Osteocyte (in vitro differentiated cells): ENCODE measurements around the genes MYL3 and PTH1R.

- PRO-cap = no peak
These were observed 3.7 kb downstream of the PRSS50 start for GRCh38 chr3:46713872-46714464.

- PRO-cap = no peak
These were observed at the start of gene MYL3 for GRCh38 chr3:46863062-46863852. Gene MYL3 (minus strand): TSS chr3:46863444.

DNA sequence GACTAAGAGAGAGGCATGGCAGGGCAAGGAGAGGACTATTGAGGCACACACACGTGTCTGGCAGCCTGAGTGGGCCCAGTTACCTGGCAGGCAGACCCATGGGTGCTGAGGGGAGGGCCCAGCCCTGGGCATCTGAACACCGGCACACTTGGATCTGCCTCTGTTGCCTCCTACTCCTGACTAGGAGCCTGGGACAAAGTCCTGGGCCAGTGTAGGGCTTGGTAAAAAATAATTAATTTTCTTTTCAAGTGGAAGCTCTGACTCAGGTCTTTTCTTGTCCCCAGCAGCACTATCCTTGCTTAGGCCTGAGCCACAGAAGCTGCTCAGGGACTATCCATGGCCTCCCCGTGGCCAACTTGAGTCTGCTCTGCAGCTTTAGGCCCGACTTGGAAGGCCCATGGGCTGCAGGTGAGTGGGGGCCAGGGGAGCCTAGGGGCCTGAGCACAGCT is at the start of gene PTH1R:
PTH1R (plus strand) TSS at position 286 of the 449 bp plus-strand sequence.
- PRO-cap = no peak

- PRO-cap = no peak
These were observed 31.9 kb downstream of the PTH1R start for GRCh38 chr3:46909340-46909875.

DNA sequence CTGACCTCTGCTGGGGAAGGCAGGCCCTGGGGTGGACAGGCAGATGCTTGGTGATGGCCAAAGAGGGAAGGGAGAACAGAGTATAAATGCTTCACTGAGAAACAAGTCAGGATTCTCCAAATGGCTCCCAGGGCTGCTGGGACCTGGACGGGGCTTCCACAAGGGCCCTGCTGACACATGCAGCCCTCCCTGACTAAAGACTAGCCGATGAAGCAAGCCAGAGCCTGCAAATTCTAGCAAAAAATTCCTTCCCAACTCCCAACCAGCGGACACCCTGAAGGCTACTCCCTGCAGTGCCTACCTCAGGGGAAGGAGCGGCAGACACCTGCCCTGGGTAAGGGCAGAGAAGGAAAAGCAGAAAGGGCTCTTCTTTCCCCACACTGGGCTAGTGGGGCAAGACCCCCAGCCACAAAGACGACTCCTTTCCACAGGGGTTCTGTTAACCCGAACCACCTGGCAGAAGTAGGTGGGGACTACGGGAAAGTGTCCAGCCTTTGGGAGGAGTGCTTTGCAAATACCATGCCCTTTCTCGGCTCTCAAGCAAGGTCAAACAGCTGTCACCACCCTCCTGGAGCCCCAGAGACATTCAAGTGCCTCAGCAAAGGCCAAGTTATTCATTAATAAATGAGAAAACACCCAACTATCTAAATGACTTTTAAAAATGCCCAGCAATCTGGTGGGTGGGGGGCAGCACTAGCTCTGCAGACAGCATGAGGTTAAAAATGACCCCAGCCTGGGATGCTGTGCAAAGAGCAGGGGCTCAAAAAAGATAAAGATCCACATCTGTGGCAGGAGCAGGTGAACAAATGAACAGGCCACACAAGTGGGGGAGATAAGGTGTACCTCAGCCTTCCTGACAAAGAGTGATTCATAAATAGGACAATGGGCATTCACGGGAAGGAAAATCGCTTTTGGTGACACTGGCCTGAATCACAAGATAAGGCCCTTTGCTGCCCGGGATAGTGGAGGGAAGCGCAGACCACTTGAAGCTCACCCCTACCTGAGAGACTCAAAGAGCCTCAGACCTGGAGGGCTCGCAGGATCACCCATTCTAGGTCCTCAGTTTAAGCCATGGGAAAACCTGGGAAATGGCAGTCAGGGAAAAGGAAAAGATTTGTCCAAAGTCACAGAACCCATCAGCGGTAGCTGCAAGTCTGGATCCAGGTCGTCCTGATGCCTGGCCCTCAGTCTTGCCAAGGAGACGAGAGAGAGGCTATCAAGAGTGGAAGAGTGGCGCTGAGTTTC is 33.0 kb downstream of the CCDC12 start:
- PRO-cap = no peak

DNA sequence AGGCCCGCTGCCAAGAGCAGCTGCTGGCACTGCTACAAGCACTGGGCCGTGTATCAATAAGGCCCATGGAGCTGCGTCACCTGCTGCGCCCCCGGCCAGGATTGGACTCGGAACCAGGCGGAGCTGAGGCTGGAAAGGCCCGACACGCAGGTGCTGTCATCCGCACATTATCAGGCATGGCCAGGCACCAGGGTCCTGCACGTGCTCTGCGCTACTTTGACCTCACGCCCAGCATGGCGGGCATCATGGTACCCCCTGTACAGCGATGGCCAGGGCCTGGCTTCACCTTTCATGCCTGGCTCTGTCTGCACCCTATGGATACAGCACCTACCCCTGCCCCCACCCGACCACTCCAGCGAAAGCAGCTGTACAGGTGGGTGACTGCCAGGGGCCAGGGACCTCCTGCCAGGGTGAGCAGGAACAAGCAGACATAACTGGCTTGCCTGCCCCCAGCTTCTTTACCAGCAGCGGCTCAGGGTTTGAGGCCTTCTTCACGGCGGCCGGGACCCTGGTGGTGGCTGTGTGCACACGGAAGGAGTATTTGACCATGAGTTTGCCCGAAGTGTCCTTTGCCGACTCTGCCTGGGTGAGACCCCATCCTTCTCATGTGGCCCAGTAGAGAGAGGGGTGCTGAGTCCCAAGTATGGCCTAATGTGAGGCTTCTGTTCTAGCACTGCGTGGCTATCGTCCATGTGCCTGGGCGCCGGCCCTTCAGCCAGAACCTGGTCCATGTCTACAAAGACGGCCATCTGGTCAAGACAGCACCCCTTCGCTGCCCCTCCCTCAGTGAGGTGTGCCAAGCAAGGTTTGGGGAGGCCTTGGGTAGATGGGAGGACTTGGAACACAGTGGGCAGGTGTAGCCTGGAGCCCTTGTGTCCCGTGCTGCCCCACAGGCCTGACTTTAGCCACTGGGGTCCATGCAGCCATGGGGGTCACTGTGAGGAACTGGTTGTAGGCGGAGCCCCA is 16.1 kb downstream of the NBEAL2 start:
- PRO-cap = no peak

GRCh38 chr3:46997184-46998301 is 18.1 kb downstream of the NBEAL2 start:
- PRO-cap = no peak

DNA sequence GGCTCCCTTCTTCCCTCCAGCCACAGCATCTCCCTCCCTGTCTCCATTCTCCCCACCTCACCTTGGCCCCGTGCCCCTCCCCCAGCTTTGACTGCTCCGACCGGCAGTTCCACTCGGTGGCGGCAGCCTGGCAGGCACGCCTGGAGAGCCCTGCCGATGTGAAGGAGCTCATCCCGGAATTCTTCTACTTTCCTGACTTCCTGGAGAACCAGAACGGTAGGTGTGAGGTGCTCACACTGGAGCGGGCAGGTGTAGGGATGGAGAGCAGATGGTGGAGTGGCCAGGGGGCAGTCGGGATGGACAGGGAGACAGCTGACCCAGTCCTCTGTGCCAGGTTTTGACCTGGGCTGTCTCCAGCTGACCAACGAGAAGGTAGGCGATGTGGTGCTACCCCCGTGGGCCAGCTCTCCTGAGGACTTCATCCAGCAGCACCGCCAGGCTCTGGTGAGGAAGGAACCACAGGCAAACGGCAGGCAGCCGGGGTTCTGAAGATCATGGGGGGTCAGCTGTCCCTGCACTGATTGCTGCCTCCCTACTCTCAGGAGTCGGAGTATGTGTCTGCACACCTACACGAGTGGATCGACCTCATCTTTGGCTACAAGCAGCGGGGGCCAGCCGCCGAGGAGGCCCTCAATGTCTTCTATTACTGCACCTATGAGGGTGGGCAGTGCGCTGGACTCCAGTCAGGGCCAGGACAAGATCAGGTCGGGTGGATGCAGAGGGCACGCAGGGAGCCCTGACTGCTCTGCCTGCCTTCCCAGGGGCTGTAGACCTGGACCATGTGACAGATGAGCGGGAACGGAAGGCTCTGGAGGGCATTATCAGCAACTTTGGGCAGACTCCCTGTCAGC is 26.2 kb downstream of the NBEAL2 start:
- PRO-cap = no peak

DNA sequence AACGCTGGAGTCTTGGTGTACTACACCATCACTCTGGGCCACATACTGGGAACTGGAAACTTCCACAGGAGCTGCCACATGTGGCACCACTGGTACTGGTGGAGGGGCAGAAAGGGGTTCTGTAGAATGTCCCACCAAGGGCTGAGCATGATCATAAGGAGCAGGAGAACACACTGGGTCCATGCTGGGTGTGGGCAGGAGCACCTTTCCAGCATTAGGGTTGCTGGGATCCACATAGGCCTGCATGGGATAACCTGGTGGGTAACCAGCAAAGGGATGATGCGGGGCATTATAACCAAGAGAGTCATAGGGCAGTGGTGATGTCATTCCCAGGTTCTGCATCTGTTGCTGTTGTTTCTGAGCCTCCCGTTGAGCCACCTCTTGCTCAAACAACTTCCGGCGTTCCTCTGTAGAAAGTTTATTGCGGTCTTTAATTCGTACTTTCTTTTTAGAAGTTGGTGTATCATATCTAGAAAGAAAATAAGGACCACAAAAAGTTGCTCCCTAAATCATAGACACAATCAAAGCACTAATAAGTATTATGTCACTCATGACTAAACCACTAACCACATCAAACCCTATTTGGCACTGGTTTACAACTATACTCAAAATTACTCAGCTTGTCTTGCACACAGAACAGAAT is 77.7 kb downstream of the NBEAL2 start:
- PRO-cap = no peak

DNA sequence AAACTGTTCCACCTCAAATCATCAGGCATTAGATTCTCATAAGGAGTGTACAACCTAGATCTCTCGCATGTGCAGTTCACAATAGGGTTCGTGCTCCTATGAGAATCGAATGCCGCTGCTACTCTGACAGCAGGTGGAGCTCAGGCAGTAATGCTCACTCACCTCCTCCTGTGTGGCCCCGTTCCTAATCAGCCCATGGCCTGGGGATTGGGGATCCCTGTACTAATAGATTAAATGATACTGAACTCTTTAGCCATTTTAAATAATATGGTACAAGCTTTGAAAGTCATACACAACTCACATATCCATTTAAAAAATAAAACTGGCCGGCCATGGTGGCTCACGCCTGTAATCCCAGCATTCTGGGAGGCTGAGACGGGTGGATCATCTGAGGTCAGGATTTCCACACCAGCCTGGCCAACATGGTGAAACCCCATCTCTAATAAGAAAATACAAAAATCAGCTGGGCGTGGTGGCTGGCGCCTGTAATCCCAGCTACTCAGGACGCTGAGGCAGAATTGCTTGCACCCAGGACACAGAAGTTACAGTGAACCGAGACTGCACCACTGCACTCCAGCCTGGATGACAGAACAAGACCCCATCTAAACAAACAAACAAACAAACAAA is 76.4 kb downstream of the SETD2 start:
- PRO-cap = no peak

DNA sequence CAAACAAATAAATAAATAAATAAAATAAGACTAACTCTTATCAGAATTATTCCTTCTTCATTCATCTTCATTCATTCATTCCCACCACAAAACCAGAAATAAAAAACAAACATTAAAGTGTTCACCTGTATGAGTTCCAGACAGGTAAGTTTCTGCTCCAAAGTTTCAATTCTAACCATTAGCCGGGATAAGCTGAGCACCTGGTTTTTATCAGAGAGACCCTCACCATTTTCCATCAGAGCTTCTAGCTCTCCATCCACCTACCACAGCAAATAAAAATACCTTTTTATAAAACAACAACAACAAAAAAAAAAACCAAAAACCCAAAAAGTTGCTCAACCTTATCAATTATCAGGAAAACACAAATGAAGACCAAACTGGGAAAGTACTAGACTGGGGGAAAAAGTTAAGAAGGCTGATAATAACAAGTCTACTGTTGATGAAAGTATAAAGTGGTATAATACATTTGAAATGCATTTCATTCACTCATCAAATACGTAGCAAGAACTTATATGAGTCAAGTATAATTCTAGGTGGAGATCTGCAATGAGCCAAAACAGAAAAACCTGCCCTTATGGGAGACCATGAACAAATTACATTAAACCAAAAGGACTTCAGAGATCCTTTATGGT is 75.8 kb downstream of the SETD2 start:
- PRO-cap = no peak

DNA sequence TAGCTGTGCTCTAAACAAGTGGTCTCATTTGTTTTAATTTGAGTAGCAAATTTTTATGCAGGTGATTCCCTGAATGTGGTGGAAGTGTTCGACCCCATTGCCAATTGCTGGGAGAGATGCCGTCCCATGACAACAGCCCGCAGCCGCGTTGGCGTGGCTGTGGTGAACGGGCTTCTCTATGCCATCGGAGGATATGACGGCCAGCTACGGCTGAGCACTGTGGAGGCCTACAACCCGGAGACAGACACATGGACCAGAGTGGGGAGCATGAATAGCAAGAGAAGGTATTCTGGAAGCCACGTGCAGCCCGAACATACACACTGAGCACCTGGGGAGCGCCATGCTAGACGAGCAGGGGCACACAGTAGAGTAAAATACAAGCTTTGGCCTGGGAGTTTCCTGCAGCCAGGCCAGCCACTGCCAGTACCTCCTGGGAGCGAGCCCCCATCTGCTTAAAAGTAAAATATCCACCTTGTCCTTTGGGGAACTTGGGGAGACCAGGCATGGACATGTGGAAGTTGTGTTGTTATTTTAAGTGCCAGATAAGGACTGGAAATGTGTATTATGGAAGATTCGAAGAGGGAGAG is 44.3 kb upstream of the PTPN23 start:
- PRO-cap = no peak

DNA sequence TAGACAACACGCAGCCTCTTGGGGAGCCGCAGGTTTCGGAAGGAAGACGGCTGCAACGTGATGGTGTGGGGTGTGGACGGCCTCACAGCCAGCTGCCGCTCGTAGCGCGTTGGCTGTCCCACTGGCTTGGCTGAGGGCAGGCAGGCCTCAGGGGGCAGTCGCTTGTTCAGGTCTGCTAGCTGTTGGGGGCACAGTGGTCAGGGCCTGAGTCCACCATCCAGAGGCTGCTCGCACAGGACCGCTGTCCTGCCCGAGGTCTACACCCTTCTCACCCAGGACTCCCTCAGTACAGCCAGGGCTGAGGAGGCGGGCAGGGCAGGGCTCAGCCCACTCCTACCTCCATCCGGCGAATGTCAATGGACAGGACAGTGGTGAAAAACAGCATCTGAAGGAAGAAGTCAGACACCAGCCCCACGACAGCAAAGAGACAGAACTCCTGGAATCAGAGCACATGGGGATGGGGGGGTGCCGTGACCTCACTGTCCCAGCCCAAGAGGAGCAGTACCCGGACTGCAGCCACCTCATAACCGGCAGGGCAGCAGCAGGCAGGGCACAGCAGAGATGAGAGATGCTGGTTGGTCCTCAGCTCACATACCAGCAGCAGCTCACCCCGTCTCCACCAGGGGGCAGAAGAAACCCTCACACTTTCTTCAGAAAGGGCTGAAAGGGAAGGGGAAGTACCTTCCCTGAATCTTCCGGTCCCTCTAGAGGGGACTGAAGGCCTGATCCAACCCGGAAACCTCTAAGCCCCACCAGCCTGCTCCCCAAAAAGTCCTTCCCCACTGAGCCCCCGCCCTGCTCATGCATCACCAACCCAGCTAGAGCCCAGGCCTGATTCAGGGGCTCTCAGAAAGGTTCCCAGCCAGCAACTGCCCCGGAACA is 40.0 kb downstream of the PTPN23 start:
- PRO-cap = unidirectional peak, plus-strand start at position 649 of the sequence

- PRO-cap = no peak
These were observed 16.4 kb downstream of the CSPG5 start for GRCh38 chr3:47562275-47562708.

GRCh38 chr3:47662234-47662710 is 83.6 kb upstream of the CSPG5 start:
- PRO-cap = no peak

DNA sequence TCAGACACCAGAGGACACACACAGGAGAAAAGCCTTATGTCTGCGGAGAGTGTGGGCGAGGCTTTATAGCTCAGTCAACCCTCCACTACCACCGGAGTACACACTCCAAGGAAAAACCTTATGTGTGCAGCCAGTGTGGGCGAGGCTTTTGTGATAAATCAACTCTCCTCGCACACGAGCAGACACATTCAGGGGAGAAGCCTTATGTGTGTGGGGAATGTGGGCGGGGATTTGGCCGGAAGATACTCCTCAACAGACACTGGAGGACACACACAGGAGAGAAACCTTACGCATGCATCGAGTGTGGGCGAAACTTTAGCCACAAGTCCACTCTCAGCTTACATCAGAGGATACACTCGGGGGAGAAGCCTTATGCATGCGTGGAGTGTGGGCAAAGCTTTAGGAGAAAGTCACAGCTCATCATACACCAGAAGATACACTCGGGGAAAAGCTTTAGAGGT is 28.4 kb downstream of the ZNF589 start:
- PRO-cap = no peak

DNA sequence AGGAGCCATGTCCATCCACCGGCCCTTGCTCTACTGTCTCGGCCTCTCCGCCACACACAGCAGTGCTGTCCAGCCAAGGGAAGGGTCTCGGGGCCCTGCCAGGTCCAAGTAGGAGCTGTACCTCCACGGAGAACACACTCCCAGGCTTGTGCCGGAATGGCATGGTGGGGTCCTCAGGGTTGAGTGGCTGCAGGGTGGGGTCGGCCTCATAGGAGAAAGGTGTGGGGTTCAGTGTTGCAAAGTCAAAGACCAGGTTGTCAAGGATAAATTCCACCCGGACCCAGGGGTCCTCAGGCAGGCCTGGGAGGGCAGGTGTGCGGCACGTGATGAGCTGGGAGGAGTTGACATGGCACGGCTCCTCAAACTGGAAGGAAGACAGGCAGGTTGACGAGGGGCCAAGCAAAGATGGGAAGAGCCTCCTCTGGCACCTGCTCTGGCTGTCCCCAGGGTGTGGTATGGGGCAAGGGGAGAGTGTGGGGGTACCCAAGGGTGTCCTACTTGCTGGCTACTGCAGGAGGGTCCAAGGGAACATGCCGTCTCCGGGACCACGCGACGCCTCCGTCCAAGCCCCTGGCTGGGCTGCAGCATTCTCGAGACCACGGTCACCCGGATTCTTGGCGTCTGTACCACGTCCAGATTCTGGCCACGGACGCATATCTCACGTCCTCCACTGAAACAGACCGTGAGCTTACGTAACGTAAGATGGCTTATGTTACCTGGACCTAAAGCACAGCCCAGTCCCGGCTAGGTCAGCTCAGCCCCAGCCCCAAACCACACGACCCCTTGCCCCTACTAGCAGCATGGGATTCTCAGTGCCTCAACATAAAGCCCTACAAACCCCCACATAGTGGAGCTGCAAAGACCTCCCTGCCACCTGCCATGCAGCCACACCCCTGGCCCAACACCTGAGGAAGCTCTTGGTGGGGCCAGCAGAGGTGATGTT is 14.9 kb downstream of the PLXNB1 start:
- PRO-cap = no peak

- PRO-cap = bidirectional peak, plus-strand start at chr3:48440771, minus-strand start at chr3:48440759
These were observed 510 bp downstream of the TMA7 start for GRCh38 chr3:48440394-48441139.

- PRO-cap = no peak
These were observed 2.3 kb downstream of the TREX1 start for GRCh38 chr3:48468311-48468829.

- PRO-cap = bidirectional peak, plus-strand start at chr3:48472769, minus-strand start at chr3:48472680; bidirectional peak, plus-strand start at chr3:48472961, minus-strand start at chr3:48473107; bidirectional peak, plus-strand start at chr3:48473235, minus-strand start at chr3:48473191
These were observed 6.7 kb downstream of the TREX1 start for GRCh38 chr3:48472554-48473383.